ENCODE data around the gene APCDD1.

- PRO-cap = no peak
Observed at GRCh38 chr18:8139813-8140505, 469.3 kb upstream of the RAB12 start.

GRCh38 chr18:8341820-8342410, 267.3 kb upstream of the RAB12 start:
- PRO-cap = no peak

DNA sequence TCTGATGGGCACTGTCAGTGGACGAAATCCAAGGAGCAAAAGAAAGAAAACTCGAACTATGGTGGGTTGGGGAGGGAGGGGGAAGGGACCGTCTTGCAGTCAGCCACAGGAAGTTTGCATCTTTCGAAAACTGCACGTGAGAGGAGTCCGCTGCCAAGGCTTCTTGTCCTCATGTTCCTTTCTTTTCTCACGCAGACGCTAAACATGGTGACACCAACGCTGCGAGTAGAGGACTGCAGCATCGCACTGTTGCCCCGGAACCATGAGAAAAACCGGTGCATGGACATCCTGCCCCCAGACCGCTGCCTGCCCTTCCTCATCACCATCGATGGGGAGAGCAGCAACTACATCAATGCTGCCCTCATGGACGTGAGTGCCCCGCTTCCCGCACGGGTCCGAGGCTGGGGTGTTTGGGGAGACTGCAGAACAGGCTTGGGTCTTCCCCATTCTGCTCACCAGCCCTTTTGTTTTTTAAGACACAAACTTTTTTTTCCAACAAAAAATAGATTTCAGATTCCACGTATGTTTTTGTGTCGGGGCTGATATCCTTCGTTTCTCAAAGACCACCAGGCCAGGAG, 230.2 kb upstream of the RAB12 start:
- PRO-cap = no peak

GRCh38 chr18:8709379-8710119, 4.2 kb downstream of the MTCL1 start:
- PRO-cap = no peak

- PRO-cap = no peak
Observed at GRCh38 chr18:8998545-8999364, 103.7 kb upstream of the NDUFV2 start.

DNA sequence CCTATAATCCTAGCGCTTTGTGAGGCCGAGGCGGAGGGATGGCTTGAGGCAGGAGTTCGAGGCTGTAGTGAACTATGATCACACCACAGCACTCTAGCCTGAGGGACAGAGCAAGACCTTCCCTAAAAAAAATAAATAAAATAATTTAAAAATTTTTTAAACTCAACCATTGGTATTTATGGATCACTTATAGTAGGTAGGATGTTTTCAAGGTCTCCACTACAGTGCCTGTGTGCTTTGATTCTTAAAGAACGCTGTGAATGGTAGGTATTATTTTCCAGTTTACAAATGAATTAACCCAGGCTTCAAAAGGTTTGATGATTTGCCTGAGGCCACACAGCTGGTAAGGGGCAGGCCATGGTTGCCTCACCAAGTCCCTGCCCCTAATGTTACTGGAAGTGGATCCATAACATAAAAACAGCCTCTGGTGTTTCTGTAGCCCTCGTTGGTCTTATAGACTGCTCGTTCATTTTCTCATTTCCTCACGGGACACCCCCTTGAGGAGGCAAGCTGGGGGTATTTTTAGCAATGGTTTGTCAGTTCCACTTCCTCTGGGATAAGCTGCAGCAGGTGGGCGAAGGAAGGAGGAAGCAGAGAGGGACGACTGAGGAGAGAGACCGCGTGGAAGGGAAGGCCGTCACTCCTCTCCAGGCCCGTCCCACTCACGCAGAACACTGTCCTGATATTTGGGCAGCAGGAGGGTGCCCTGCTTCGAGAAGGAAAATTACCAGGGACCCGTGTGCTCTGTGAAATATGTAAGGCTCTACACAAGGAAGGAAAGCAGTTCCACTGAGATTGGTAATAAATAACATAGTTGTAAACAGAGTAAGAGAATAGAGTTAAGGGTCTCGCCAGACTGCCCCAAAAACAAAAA, 32.9 kb upstream of the NDUFV2 start:
- PRO-cap = no peak

GRCh38 chr18:9104364-9105098, 2.0 kb downstream of the NDUFV2 start:
- PRO-cap = no peak

DNA sequence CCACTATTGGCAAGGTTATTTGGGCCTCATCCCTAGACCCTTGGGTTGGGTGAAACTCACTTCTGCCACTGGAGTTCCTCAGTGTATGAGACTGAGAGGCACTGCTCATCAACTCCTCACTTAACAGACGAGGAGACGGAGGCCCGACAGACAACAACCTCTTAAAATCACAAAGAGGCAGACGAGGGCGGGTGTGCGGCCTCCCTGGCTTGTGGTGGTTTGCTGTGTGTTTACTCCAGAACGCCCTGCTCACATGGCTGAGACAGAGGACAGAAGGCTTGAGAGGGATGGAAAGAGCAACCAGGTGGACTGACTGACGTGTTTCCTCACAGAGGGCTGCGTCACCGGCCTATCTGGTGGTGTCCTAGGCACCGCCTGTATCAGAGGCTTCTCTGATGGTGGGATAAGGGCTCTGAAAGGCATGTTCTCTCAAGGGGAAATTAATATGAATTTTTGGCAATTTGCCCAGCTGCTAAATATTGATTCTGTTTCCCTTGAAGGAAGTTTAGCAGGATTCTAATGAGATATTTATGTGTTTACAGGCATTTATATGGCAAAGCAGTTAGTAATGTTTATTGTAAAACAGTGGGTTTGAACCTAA, 47.0 kb upstream of the RALBP1 start:
- PRO-cap = no peak

- PRO-cap = no peak
Observed at GRCh38 chr18:9433894-9434218, 41.5 kb upstream of the RALBP1 start.

DNA sequence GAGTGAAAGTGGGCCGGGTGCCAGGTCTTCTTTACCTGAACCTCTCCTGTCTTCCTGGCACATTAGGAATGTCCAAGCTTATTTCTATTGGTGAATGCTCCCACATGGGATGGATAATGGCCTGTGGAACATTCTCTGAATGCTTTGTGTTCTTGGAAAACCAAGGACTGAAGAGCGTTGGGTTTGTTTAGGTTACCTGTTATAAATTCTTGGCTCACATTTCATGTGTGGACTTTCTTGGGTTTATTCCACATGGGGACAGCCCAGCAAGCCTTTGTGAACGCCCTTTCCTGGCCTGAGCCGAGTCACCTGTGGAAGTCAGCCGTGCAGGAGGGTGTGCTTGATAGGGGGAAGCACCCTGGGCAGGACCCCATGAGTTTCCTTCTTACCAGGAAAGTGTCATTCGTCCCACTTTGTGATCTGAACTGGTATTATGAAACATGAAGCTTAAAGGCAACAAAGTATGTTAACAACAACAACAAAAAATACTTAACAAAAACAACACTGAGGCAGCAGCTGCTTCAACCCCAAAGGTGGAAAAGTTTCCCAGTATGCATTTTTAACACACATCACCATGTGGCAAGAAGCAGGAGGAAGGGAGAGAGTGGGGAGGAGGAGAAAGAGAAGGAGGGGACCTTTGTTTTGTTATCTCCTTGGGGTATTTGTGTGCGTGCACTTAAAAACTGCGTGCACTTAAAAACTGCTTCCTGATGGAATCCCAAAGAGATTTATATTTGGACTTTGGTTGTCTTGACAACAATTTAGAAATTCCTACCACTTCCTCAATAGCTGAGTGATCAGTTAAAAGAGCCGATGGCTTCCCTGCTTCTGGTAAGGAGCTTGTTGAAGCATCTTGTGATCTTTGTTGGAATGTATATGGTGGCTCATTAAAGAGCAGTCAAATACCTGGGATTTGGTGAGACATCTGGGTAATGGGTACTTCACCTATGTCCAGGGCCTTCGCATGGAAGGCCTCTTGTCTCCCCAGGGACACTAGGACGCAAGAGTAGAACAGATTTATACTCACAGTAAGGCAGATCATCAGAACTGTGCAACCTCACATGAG, 4.3 kb downstream of the RAB31 start:
- PRO-cap = no peak

- PRO-cap = no peak
Observed at GRCh38 chr18:9738408-9738975, 30.4 kb downstream of the RAB31 start.

- PRO-cap = no peak
Observed at GRCh38 chr18:9744473-9745005, 36.4 kb downstream of the RAB31 start.

DNA sequence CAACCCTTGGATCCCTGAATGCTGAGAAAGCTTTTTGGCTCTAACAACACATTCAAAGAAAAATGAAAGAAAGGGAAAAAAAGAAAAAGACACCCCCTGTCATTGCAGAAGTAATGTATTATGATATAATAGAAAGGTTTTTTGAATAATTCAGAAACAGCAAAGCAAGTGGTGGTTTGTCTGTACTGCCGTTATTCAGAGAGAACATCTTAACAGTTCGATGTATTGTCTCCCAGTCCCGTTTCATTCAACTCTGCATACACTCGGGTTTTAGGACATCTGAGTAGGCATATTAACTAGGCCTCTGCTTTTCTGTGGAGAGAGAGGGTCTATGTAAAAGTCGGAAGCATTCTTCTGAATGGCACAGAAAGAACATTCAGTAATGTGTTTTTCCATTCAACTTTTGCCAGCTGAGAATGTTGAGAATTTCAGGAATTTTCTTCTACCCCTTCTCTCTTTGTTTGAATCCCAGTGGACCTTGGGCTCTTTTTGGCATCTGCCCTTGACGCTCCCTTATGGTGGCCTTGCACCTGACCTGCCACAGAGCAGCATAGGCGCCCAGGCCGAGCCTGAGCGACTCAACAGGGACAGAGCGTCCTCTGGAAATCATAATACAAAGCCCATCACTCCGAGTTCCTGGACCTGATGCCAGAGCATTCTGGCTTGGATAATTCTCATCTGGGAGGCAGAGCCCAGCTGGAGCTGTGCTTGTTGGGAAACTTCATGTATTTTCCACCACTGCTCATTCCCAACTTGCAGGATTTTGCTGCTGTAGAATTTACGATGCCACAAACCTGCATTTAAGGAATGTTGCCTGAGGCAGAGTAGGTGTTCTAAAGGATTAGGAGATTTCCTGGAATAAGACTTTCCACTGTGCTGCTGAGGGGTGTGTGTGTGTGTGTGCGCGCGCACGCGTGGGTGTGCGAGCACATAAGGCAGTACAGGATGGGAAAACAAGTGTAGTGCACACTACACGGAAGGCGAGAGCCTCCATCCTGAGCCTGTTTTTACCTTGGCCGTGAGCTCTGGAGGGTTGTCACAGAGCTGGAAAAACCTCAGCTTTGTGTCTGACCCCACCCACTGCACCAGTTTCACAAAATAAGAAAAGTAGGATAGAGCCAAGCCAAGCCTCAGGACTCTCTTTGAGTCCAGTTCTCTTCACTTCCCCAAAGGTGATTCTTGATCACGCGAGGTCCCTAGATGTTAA, 77.2 kb upstream of the TXNDC2 start:
- PRO-cap = no peak

GRCh38 chr18:9915469-9915675, 1.6 kb downstream of the VAPA start:
- PRO-cap = no peak

DNA sequence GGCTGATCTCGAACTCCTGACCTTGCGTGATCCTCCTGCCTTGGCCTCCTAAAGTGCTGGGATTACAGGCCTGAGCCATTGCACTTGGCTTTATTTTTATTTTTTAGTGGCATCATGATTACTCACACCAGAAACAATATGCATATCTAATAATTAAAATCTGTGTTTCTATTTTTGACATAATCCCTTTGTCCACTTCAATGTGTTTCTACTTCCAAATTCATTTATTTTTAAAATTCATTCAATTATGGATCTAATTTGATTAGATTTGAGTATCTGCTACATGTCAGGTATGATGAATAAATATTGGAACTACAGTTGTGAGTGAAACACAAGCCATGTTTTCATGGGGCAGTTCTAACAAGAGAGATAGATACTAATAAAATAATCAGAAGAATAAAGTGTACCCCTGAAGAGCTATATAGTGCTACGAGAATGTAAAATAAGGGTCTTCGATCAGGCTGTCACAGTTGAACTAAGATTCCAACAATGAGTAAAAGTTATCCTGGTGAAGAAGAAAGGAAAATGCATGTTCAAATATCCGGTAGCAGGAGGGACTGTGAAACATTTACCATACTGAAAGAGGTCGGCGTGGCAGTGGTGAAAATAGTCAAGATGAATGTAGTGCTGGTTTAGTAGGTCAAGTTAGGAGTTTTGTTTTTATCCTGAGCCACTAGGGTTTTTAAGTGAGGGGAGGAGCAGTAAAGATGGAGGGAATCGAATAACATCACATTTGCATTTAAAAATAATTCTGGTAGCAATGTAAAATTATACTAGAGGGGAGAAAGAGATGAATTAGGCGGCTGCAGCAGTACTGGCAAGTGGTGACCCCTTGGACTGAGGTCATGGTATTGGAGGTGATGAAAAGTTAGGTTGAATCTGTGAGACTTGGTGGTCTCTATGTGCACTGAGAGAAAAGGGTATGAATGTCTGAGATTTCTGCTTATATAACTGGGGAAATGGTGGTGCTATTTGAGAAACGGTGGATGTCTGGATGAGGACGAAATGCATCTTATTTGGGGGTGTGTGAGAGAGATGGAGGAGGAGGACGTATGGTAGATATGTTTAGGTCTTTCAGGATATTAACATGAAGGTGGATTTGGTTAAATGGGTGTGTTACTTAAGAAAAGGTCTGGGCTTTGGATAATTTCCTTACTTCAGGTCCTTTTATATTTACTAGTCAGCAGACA, 5.7 kb downstream of the VAPA start:
- PRO-cap = no peak

- PRO-cap = no peak
Observed at GRCh38 chr18:9950225-9950605, 36.4 kb downstream of the VAPA start.

GRCh38 chr18:10213536-10213826, 241.0 kb upstream of the APCDD1 start:
- PRO-cap = no peak

GRCh38 chr18:10449935-10450423, 4.5 kb upstream of the APCDD1 start:
- PRO-cap = no peak

DNA sequence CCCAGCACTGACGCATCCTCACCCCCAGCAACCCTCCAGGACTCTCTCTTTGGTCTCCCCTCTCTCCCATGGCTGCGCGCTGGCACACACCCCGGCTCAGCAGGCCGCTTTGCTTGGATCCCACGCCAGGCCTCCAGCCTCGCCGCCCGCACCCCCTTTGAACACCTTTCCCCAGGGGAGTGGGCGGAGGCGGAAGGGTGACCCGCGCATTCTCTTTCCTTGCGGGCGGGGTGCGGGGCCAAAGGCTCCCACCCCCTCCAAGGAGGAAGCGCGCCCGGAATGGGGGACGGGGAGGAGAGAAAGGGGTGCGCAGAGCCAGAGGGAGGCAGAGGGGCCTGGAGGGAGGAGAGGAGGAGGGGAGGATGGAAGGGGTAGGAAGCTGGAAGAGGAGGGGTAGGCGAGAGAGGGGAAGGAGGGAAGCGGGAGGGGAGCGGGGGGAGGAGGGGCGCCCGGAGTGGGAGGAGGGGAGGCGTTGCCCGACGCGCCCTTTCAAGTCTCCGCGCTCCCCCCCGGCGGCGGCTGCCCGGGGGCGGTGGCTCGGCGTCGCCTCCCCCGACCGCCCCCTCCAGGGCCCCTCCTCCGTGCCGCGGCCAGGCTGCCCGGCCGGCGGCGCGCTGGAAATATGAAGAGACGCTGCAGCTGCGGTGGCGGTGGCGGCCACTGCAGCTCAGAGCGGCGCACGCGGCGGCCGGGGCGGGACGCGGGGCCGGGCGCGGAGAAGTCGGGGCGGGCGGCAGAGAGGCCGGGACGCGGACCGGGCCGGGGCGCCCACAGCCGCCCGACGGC, at the start of gene APCDD1:
TSS of gene APCDD1 (plus strand) at position 625 of the 786 bp plus-strand sequence.
- PRO-cap = bidirectional peak, plus-strand start at position 593 of the sequence, minus-strand start at position 159 of the sequence

DNA sequence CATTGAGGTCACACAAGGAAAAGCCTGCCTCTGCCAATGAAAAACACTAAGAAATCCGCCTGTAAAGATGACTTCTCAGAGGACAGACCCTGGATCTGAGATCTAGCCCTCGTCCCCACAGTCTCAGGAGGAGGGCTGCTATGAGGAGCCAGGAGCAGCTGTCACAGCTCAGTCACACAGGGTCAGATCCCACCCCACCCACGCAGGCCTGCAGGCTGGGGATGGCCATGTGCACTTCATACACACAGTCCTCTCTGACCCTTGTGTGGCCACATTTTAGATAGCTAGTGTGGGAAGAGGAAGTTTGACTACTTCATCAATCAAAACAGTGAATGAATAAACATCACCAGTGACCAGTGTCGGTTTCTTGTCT, 107.2 kb downstream of the PIEZO2 start:
- PRO-cap = no peak

All from rectum (tissue), 1 donor.